Progenitor cell of endocrine pancreas (in vitro differentiated cells): Measurements from ENCODE around the genes GNL3L and TRO.

DNA sequence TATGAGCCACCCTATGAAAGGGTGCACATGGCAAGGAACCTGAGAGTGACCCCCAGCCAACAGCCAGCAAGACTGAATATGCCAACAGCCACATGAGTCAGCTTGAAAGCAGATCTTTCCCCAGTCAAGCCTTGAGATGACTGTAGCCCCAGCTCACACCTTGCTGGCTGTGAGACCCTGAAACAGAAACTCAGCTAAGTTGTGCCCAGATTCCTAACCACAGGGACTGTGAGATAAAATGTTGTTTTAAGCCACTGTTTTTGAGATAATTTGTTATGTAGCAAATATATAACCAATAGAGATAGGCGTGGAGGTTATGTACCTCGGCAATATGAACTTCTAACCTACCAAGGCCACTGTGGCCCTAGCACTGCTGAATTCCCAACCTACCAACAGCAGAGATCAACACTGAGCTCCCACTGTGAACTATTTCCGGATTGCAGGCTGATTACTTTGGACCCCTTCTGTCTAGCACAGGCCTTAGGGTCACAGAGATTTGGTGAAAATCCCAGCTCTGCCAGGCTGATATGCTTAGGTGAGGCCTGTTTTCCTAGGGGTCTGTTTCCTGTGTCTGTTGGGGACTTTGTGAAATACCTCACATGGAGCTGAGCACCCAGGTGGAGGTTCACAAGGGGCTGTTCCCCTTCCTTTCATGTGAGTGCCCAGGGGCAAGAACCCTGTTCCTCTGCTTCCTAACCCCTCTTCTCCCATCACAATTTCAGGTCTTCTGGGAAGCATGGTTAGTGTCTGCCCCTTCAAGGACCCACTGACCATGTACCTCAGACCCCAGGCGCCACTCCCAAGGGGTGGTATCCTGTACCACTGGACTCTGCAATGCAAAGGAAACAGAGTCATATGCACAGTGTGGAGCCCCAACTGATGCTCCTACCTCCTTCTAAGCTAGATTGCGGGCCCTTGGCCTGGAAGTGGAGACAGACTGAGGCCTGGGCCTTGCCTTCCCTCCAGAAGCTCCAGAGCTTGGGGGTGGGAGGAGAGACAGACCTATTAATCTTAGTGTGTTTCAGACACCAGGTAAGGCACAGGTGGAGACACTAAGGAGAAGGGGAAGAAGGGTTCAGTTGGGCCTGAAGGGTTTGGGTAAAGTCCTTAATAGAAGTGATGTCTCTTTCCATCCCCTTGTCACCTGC is 35.8 kb downstream of the KDM5C start:
- PRO-cap = no peak

DNA sequence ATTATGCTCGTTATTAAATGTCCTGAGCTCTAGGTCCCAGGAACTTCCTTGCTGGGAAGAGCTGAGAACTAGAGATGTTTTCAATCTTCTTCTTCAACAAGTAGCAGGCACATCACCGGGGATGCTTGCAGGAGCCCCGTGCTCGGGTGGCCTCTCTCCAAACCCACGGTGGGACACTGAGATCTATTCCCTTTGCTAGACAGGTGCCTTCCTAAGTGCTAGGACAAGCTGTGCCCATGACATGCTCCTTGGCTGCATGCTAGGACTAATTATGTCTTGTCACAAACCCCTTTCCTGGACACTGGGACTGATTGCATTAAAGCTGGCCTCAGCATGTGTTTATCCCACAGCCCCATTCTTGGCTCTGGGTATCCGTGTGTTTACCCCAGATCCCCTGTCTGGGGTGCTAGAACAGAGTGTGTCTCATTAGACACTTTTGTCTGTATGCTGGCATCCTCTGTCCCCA is 30.8 kb downstream of the IQSEC2 start:
- PRO-cap = no peak

GRCh38 chrX:53374119-53374841 is 48.2 kb downstream of the SMC1A start:
- PRO-cap = no peak

- PRO-cap = no peak
Measured at GRCh38 chrX:53376383-53376902, 46.0 kb downstream of the SMC1A start.

- PRO-cap = no peak
Measured at GRCh38 chrX:53433663-53434040, 518 bp downstream of the HSD17B10 start.

- PRO-cap = no peak
Measured at GRCh38 chrX:53590781-53591239, 95.7 kb downstream of the HUWE1 start.

GRCh38 chrX:53714410-53715339 is 28.2 kb upstream of the HUWE1 start:
- PRO-cap = no peak

DNA sequence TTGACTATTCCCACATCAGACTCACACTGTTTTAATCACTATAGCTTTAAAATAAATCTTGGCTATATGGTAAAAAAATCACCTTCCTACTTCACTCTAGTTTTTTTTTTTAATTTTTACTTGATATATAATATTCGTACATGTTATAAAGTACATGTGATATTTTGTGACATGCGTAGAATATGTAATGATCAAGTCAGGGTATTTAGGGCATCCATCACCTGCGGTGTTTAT is 58.7 kb upstream of the HUWE1 start:
- PRO-cap = no peak

DNA sequence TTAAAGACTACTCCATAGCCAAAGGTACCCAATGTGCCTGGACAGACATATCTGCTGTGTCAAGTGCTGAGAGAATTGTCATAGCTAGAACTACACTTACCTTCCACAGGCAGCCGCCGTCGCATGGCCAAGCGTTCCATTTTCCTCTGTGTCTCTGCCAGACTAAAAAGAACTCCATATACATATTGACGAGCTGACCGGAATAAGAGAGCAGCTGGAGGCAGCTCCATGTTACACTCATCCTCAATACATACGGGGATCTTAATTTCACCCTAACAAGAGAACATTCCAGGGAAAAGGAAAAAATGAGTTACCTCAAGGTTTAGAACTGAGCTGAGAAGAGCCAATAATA is 50.5 kb downstream of the FAM120C start:
- PRO-cap = no peak

DNA sequence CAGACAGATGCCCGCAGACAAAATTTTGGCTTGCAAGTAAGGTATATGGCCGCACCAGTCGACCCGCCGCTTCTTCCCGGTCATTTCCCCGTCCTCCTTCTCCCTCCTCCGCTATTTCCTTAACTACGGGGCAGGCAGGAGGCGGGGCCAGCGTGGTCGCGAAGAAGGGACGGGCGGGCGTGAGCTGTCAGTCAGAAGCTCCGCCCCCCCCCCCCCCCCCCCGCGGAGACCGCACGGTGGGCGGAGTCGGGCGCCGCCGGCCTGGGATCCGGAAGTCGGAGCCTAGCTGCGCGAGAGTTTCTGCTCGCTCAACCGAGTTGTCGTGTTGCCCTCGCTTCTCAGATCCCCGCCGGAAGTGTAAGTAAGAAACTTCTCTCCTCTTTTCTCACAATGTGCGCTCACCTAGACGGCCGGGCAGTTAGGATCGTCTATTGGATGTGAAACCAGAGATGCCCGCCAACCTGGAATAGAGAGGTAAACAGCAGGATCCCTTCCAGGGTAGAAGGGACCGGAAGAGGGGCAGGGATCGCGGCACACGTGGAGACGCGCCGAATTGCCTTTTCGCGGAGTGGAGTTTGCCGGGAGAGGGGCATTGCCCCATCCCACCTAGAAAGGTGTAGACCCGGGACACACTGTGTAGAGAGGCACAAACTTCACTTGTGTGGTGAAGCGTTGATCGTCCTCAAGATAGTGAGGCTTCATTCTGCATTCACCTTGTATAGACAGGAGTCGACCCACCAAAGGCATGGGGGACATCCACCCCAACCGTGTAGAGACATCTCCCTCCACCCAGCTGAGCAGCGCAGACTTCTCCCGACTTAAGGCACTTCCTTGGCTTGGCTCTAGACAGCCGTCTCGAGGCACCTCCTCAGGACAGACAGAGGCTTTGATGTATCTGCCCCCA is at the start of gene GNL3L:
TSS of gene GNL3L (plus strand) at position 274 of the 904 bp plus-strand sequence.
- PRO-cap = bidirectional peak, plus-strand start at position 381 of the sequence, minus-strand start at position 121 of the sequence

DNA sequence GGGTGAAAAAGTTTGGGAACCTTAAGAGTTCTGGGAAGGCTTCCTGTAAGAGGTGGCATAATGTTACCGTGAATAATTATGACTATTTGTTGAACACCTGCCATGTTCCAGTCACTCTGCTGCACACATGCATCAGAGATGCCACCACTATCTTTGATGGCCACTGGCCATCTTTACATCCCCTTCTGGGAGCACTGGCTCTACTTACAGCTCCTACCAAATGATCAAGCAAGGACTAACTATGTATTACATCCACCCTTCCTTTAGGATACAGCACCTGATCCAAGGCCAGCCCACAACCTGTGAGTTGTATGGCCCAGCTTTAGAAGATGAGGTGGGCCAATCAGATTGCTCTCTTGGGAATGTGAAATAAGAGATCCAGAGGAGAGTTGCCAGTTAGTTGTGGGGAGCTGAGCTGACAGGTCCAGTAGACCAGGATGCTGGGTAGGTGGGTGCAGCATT is 111.4 kb downstream of the GNL3L start:
- PRO-cap = no peak

DNA sequence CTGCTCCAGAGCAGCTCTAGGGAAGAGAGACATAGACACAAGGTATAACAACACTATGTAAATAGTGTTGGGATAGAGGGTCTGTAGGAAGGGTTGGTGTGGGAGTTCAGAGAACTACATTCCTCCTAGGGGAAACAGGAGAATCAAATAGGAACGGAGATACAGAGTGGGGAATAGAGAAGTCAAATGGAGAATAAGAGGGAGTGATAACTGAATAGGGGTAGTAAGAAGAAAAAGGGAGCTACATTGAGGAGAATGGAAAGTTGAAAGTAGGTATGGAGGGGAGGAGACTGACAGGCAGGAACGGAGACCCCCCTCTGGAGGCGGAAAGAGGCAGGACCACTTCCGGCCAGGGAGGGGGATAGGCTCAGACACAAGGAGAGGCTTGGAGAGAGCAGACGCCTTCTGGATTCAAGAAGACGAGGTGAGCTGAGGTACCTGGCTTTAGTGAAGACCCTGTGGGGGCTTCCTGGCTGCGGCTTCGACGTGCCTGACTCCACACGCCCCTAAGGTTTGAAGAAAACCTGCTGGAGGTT is at the start of gene TRO:
TSS of gene TRO (plus strand) at position 370 of the 536 bp plus-strand sequence.
- PRO-cap = unidirectional peak, plus-strand start at position 342 of the sequence; unidirectional peak, plus-strand start at position 370 of the sequence; unidirectional peak, plus-strand start at position 441 of the sequence

GRCh38 chrX:54998249-54999067 is 1.7 kb upstream of the APEX2 start:
- PRO-cap = no peak

DNA sequence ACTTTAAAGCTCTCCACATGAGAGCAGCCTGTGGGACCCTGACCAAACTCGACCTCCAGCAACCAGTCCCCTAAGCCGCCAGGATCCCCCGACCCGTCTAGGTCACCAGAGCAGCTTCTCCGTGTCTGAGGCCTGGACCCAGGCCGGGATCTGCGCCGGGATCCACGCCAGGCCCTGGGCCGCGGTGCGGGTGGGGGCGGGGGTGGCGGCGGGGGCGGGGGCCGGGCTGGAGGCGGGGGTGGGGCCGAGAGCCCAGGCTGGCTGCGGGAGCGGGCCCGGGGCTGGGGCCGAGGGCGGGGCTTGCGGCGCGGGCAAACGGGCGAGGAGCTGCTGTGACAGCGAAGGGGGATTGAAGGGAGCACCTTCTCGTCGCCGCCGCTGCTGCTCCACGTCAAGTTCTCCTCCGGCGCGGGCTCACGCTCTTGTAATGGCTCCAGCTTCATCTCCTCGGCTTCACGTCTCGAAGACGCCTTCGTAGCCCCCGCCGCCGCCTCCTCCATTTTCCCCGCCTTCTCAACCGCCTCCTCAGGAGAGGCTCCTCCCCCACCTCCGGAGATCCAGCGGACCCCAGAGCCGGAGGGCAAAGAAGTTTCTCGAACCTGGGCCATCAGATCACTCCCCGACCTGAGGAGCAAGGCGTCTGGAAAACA is 1.2 kb downstream of the USP51 start:
- PRO-cap = bidirectional peak, plus-strand start at position 299 of the sequence, minus-strand start at position 152 of the sequence

DNA sequence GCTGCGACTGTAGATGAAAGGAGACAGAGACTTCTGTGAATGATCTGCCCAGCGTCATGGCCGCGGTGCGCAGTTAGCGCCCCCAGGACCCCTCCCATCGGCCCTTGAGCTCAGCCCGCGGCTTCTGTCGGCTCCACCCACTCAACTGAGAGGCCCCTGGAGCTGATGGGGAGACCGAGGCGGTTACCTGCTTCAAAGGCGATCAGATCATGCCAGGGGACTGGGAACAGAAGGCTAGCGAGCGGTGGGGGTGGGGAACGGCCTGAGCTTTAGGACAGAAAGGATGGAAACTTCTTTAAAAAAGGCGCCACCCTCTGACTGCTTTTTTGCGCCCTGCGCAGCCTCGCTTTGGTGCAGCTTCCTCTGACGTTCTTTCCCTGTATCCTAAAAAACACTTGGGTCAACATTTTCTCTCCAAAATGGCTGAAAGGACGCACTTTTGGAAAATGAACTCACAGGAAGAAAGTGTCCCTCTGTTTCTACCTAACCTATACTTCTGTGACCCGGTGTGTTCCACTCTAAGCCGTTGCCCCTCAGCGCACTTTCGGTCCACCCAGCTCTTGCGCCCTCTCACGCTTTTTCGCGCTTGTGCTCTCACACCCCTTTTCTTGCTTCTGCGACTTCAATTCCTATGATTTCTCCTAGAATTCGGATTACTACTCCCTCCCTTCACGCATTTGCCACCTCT is 522 bp downstream of the USP51 start:
- PRO-cap = bidirectional peak, plus-strand start at position 205 of the sequence, minus-strand start at position 78 of the sequence

DNA sequence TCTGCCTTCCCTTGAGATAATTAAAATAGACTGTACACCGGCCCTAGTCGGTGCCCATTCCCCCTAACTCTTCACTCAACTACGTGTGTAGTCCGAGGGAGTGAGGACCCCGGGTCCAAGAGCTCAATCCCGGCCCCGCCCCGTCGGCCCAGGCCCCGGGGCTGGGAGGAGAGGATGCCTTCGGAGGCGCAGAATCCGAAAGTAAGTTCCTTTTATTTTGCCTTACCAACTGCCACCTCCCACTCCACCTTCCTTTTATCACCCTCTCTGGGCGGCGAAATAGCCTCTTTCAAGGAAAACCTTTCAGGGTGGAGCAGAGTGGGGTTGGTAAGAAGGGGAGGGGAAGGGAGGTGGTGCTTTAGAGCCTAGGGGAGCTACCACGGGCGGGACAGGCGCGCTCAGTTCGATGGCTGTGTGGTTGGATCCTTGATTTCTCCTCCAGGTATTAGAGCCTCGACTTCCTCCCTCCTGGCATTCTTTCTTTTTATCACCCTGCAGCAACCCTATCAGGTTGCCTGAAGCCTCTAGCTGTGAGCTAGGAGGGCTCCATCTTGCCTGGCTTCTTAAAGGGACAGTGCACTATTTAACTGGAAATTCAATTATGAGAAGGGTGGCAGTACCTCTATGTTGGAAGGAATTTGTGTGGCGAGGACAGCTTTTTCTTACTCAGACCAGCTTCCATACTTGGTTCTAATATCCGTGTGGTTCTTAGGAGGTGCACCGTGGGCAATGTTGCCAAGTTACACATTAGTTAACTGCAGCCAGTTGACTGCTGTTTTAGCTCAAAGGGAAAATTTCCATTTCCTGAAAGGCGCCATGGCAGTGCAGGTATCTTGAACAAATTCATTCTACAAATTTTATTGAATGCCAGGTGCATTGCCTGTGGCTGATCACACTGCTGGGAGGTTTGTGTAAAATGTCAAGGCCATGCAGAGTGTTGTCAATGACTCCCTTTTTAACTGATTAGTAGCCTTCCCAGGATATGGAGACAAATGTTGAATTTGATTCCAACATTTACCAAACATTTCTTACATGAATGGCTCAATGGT is 191.4 kb downstream of the RRAGB start:
- PRO-cap = bidirectional peak, plus-strand start at position 389 of the sequence, minus-strand start at position 89 of the sequence; bidirectional peak, plus-strand start at position 688 of the sequence, minus-strand start at position 447 of the sequence

GRCh38 chrX:56812487-56813170 is 83.6 kb downstream of the NBDY start:
- PRO-cap = no peak

DNA sequence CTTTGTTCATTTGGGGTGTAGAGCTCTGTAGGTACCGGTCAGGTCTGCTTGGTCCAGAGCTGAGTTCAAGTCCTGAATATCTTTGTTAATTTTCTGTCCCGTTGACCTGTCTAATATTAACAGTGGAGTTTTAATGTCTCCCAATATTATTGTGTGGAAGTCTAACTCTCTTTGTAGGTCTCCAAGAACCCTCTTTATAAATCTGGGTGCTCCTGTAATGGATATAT is 387.1 kb downstream of the SPIN4 start:
- PRO-cap = no peak

- PRO-cap = no peak
Measured at GRCh38 chrX:63311914-63312362, 39.2 kb downstream of the SPIN4 start.

DNA sequence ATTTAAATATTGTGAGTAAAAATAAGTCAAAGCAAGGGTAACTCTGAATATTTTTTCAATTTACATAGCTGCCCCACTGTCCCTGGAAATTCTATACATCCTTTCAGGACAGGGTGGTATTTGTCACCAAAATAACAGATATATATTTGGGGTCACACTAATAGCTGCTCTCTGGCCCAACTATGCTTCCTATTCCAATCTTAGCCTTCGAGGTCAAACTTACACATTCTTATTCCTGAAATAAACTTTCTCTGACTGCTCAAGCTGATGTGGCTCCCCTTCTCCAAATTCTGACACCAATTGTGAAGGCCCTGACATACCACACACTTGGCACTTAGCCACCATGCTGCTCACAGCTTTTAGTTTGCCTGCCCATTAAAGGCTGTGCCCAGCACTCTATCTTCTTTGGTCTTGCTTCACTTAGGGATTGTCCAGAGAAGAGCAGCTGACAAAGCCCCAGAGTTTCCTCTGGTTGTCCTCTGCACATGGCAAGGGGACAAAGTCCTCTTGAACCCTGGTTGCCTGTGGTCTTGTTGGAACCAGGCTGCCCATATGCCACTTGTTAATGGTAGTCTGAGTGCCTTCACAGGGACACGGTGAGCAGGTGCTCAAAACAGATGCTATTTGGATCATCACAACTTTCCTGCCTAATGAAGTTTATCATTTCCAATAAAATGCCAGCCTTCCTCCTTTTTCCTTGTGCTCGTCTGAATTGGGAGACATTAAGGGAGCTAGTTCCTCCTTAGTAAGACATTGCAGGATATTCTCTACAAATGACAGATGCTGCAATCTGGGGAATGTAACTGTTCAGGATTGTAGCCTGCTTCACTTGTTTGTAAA is 126.1 kb downstream of the ARHGEF9 start:
- PRO-cap = no peak